Prostate gland (tissue), 2 donors: ENCODE results near the gene PIEZO2.

GRCh38 chr18:9939437-9940375 lies 25.9 kb downstream of the VAPA start:
- PRO-cap, result no peak
- RAMPAGE, long total RNA, 2 experiments, result no peak in any of the 2 experiments

DNA sequence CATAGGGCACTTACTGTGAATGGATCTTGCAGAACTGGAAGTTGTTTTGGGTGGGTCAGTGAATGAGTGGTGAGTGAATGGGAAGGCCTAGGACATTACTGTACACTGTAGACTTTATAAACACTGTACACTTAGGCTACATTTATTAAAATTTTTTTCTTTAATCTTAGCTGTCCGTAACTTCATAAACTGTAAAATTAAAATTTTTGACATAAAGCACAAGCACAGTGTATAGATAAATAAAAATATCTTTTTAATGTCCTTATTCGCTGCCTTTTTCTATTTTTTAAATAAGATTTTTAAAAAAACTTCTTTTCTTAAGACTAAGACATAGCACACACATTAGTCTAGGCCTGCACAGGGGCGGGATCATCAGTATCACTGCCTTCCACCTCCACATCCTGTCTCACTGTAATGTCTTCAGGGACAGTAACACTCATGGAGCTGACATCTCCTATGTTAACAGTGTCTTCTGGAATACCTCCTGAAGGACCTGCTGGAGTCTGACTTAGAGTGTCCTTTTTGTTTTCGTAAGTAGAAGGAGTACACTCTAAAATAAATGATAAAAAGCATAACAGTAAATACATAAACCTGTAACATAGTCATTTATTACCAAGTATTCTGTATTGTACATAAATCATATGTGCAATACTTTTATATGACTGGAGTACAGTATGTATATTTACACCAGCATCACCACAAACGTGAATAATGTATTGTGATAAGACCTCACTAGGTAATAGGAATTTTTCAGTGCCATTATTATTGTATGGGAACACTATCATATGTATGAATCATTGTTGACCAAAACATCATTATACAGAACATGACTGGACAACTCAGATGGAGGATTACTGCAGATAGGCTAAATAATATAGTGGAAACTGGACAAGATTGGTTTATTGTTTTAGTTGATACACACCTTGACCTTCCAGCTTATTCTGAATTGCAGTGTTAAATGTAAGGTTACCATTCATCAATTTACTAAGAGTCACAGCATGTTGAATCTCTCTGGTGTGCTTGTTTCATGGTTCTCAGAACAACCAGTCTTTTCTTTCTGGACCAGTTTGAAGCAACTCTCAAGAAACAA lies 33.2 kb downstream of the VAPA start:
- PRO-cap, result no peak
- RAMPAGE, long total RNA, 2 experiments, result no peak in any of the 2 experiments

DNA sequence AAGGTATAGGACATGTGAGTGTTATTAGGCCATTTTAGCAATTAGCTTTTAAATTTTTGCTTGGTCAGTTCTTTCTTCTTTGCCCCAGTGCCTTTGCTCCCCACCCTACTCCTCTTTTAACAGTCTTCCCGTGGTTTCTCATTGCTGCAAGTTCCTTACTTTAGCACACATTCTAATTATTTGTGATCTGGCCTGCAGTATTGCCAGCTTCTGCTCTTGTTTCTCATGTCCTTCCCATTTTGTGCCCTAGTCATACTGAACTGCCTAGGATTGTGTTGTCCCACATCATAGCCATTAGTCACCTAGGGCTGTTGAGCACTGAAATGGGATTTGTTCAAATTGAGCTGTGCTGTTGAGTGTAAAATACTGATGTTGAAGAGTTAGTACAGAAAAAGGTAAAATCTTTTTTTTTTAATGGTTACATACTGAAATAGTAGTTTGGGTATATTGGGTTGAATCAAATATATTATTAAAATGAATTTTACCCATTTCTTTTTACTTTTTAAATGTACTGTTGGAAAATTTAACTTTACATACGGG lies 36.9 kb downstream of the VAPA start:
- PRO-cap, result no peak
- RAMPAGE, long total RNA, 2 experiments, result no peak in any of the 2 experiments

DNA sequence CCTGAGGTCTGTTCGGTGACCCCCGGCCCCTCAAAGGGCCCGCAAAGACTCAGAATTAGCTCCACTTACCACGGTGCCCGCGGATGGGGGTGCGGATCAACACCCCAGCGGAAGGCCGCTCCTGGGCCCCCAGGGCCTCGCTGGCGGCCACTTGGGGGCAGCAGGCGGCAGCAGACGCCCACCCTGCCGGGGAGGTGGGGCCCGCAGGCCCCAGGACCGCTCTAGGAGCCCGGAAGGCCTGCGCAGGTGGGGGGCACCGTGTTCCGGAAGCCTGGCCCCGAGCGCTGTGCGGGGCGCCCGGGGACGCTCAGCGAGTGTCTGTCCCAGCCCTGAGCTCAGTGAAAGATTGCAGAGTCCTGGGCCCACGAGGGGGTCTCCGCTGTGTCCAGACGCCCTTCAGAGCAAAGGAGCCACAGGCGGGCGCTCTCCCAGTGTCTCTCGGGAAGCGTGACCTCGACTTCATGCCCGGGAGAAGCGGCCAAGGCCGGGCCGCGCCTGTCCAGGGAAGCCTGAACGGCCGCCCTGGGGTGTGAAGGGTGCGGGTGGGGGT lies 118.7 kb downstream of the VAPA start:
- PRO-cap, result no peak
- RAMPAGE, long total RNA, 2 experiments, result no peak in any of the 2 experiments

DNA sequence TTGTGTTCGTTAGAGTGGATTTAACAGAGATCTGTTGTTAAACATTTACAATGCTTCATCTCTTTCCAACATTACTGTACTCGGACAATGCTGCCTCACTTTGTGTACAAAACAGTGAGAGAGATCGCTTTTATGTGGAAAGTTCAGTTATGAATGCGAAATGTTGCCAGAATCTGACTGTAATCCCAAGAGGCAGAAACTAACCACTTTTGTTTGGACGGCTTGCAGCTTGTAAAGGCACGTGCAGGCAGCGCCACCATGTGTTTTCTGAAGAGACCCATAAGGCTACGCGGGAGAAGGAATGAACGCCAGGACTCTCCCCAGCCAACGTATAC lies 5.8 kb upstream of the NAPG start:
- PRO-cap, result no peak
- RAMPAGE, long total RNA, 2 experiments, result no peak in any of the 2 experiments

GRCh38 chr18:10926880-10927349 lies 222.5 kb downstream of the PIEZO2 start:
- PRO-cap, result no peak
- RAMPAGE, long total RNA, 2 experiments, result no peak in any of the 2 experiments

GRCh38 chr18:10927350-10927875 lies 222.0 kb downstream of the PIEZO2 start:
- PRO-cap, result no peak
- RAMPAGE, long total RNA, 2 experiments, result no peak in any of the 2 experiments

- PRO-cap, result no peak
- RAMPAGE, long total RNA, 2 experiments, result no peak in any of the 2 experiments
Measured at GRCh38 chr18:11056637-11056978, 92.8 kb downstream of the PIEZO2 start.

GRCh38 chr18:11149309-11149928 lies at the start of gene PIEZO2:
TSS of gene PIEZO2 (minus strand) at chr18:11149569.
- PRO-cap, result unidirectional peak, minus-strand start at chr18:11149569
- RAMPAGE, long total RNA, 2 experiments, result no peak in any of the 2 experiments

DNA sequence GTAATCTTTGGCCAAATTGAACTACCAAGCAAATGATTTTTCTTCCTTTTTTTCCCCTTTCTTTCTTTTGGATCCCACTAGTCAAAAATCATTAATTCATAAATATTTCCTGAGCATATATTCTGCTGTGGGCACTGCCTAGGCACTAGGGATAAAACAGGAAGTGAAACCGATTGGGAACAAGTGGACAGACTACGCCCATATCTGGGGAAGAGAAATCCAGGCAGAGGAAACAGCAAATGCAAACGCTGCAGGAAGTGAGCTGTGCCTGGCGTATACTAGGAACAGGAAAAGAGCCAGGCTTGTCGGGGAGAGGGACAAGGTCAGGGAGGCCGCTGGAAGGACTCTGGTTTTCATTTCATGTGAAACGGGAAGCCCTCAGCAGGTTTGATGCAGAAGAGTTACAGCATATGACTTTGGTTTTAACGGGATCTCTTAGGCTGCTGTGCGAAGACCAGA lies 110.0 kb upstream of the PIEZO2 start:
- PRO-cap, result no peak
- RAMPAGE, long total RNA, 2 experiments, result no peak in any of the 2 experiments

- PRO-cap, result no peak
- RAMPAGE, long total RNA, 2 experiments, result no peak in any of the 2 experiments
Measured at GRCh38 chr18:11807897-11808744, 43.1 kb upstream of the CHMP1B start.

GRCh38 chr18:11887812-11888079 lies 20.4 kb downstream of the MPPE1 start:
- PRO-cap, result no peak
- RAMPAGE, long total RNA, 2 experiments, result no peak in any of the 2 experiments

DNA sequence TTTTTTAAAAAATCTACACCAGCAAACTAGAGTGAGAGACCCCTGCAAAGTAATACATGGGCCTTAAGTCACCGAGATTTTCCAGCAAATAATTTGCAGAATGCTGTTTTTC lies 256 bp downstream of the MPPE1 start:
- PRO-cap, result no peak
- RAMPAGE, long total RNA, 2 experiments, result no peak in any of the 2 experiments

DNA sequence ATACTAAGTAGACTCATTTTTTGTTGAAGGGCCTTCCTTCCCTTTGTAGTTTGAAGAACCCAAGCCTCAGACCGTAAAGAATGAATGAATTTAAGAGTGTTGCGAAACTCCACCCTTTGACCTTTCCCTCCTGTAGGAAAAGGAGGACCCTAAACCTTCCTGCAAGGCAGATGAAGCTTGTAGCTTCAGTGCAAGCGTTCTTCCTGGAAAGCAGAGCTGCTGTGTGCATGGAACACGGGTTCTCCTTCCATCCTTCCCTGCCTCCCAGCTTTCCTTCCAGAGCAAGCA lies 1.7 kb downstream of the IMPA2 start:
- PRO-cap, result no peak
- RAMPAGE, long total RNA, 2 experiments, result no peak in any of the 2 experiments

GRCh38 chr18:12015657-12016223 lies 34.4 kb downstream of the IMPA2 start:
- PRO-cap, result no peak
- RAMPAGE, long total RNA, 2 experiments, result no peak in any of the 2 experiments

DNA sequence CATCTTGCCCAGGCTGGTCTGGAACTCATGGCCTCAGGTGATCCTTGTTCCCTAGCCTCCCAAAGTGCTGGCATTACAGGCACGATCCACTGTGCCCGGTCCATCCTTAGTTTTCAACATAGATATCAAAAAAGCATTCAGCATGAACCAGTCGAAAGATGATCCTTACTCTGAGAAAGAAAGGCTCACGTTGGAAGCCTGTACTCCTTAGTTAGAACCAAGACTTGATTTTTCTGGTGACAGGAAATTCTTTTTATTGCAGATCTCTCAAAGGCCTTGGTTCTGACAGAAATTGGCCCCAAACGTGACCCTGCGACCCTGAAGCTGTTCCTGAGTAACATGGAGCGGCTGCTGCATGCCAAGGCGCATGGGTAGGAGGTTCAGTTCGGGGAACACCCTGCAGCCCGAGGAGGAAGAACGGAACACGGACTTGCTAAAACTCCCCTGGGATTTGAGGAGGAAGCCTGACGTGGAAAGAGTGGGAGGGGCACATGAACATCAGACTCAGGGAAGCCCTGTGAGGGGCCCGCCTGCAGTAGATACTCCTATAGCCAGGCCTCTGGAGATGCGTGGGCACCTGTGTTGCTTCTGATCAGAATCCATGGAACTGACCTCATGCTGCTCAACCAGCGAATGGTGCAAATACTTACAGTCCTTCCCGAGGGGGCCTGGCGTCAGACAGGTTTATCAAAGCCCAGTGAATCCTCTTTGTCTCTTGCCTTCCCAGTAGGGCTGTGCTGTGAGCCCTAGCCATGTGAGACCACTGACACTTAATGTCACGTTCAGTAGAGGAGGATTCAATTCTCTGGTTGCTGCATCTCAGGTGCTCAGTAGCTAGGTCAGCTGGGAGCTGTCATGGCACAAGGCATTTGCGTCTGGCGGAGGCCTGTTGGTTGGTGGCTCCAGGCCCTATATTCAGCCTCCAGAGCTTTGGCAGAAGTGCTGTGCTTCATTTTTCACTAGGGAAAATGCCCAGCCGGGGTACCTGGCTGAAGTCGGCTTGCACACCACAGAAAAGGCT lies 46.8 kb downstream of the IMPA2 start:
- PRO-cap, result no peak
- RAMPAGE, long total RNA, 2 experiments, result no peak in any of the 2 experiments

DNA sequence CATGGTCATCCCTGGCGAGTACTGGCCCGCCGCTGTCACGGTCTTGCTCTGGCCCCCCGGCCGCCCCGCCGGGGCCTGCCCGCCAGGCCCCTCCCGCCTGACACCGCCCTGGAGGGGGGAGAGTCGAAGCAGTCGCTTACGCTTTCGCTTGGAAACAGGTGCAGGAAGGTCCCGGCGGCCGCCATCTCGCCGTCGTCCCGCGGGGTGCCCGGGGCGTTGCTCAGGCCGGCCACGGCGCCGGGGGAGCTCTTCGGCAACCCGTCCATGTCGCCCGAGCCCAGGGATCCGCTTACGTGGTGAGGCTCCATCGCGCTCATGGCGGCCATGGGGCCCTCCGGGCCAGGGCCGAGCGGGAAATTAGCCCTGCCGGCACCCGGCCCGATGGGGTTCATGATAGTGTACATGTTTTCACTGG lies 26.6 kb upstream of the ANKRD62 start:
- PRO-cap, result unidirectional peak, minus-strand start at position 94 of the sequence
- RAMPAGE, long total RNA, 2 experiments, result no peak in any of the 2 experiments

GRCh38 chr18:12254521-12254930 lies 365 bp downstream of the CIDEA start:
- PRO-cap, result no peak
- RAMPAGE, long total RNA, 2 experiments, result no peak in any of the 2 experiments

- PRO-cap, result no peak
- RAMPAGE, long total RNA, 2 experiments, result no peak in any of the 2 experiments
Measured at GRCh38 chr18:12258687-12259065, 4.5 kb downstream of the CIDEA start.

DNA sequence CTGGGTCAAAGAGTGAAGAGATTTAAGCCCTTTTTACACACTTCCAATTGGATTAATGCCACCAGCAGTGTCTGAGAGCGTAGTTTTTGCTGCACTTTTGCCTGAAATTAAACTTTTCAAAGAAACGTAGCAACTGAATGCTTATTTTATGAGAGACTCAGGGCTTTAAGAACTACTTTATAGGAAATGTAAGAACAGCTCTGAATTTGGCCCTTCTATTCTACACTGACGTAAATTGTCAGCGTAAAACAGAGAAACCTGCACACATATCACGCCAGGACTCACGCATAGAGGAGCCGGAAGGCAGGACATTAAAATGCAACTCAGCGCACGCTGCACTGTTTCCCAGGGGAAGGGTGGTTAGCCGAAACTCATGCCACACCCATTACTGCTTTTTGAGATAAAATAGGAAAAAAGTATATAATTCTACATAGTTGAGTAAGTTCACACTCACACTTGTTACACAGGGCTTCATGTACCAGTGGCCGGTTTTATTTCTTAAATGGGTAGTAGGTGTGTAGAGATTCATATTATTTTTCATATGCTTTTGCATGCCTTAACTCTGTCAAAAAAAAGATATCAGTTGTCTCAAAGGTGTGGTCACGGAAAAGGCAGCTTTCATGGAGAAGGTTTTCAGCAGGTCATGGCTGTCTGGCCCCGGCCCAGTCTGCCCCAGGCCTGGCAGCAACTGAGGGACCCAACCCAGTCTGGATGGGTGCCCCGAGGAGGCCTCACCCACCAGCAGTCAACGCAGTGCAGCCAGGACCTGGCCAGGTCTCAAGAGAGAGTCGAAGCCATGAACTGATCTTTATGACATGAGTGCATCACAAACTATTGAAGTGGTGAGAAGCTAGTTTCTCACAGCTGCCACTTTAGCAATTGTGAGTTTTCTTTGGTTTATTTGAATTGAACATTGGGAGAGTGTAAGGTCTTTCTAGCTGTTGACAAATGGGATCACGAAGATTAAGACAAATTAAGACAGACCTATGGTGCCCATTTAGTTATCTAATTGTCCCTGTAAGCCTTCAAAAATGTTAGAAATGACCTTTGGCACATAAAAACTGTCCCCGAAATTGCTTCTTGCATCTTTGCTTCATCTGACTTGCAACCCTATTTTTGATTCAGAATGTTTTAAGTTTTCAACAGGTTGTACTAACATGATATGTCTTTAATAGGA lies 7.7 kb downstream of the TUBB6 start:
- PRO-cap, result no peak
- RAMPAGE, long total RNA, 2 experiments, result no peak in any of the 2 experiments